ENCODE measurements around the genes ELOVL4 and TENT5A.

- PRO-cap, result no peak
- RRBS, 2 experiments, result no CpG with 5 or more reads among the region's 4 CpGs
Measured at GRCh38 chr6:79064083-79064636, 13.9 kb downstream of the PHIP start.

DNA sequence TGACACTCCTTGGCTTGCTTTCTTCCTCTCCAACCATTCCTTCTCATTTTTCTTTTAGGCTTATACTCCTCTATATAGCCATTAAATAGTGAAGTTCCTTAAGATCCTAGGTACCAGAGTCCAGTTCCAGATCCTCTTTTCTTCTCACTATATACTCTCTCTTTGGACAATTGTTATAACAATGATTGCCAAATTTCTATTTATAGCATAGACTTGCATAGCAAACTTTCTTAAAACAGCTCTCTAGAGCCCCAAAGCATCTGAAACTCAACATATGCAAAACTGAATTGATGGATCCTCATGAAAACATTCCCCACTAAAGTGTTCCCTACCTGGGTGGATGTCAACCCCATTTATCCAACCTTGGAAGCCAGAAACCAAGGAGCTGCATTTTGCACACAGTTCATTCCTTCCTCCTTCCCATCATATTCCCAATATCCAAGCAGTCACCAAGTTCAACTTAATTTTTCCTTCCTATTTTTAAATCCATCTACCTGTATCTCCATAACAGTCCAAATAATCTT, 13.4 kb downstream of the PHIP start:
- PRO-cap, result no peak

- PRO-cap, result no peak
- RRBS, 2 experiments, result no CpG with 5 or more reads among the region's 6 CpGs
Measured at GRCh38 chr6:79559574-79560380, 22.5 kb upstream of the LCA5 start.

GRCh38 chr6:79578082-79578825, 41.0 kb upstream of the LCA5 start:
- PRO-cap, result no peak
- RRBS, 2 experiments, result no CpG with 5 or more reads among the region's 5 CpGs

GRCh38 chr6:79600830-79601384, 30.2 kb upstream of the SH3BGRL2 start:
- PRO-cap, result no peak
- RRBS, 2 experiments, result no CpG with 5 or more reads among the region's 2 CpGs

DNA sequence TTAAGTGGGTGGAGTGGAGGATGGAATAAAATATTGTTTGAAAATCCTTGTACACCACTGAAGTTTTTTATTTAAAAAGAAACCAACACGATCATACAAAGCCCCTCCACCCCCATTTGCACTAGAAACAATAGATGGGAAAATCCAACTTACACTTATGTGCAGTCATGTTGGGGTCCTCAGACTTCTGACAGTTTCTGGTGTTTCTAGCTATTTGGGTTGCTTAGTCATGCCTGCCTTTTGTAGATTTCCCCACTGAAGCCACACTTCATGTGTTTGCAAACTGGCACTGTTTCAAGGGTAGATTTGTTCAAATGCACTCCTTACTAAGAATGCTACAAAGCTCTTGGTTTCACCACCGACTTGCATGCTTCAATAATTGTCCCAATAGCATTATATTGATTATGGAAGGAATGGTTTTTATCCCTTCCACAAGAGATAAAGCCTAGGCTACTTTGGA, 1.4 kb downstream of the SH3BGRL2 start:
- PRO-cap, result no peak
- RRBS, 2 experiments, result no CpG with 5 or more reads among the region's 2 CpGs

DNA sequence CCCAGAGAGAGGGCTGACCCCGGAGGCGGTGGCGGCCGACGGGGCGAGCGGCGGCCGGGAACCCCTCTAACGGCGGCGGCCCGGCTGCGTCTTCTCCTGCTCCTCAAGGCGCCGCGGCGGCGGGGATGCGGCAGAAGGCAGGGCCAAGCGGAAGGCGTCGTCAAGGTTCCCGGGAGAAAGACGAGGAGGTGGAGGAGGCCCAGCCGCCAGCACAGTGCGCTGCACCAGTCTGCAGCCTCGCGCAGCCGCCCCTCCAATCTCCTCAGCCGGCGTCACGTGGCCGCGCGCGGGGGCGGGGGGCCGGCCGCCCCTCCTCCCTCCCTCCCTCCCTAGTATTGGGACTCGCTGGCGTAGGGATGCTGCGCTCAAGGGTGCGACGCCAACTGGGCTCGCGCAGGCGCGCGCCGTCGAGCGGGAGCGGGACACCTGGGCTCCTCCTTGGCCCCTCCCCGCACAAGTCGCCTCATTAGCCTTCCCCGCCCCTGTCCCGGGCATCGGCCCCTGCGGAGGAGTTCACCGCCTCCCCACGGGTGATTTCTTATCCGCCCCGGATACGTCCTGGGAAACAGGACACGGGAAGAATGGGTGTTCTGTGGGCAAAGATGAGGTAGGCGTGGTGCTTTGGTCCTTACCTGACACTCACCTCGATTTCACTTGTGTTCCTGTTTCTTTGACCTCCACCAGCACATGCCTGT, at the start of gene ELOVL4:
ELOVL4 (minus strand) TSS at position 233 of the 695 bp plus-strand sequence.
- PRO-cap, result bidirectional peak, plus-strand start at position 353 of the sequence, minus-strand start at position 233 of the sequence
- RRBS, 2 experiments, result 3% methylated on average over 31 of the region's 68 CpGs

- PRO-cap, result no peak
- RRBS, 2 experiments, result no CpG with 5 or more reads among the region's 3 CpGs
Measured at GRCh38 chr6:80280486-80281435, 174.3 kb downstream of the BCKDHB start.

DNA sequence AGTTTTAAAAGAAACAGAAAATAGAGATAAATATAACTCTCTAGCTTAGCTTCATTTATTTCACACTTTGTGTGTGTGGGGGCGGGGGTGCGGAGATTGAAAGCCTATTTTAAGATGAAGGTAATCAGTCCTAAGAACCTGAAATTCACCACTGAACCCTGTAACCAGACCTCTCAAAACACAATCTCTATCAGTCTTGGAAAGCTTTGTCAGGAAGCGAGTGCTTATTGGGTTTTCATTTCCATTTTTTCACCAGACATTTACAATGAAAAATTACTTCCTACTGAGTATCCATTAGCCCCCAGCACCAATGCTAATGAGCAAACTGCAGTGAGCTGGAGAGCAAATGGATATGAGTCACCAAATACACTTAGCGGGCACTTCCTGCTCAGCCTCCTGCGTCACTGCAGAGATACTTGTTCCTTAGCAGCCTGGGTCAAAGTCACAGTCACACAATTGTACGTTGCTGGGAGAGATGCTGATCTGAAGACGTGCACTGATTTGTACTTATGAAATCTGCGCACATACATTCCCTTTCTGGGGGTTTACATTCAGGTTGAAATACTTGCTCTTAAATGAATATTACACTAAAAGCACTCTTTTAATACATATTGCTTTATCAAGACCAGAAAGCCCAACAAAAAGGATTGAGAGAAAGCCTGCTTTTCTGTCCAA, 532.2 kb downstream of the BCKDHB start:
- PRO-cap, result no peak
- RRBS, 2 experiments, result no CpG with 5 or more reads among the region's 8 CpGs

DNA sequence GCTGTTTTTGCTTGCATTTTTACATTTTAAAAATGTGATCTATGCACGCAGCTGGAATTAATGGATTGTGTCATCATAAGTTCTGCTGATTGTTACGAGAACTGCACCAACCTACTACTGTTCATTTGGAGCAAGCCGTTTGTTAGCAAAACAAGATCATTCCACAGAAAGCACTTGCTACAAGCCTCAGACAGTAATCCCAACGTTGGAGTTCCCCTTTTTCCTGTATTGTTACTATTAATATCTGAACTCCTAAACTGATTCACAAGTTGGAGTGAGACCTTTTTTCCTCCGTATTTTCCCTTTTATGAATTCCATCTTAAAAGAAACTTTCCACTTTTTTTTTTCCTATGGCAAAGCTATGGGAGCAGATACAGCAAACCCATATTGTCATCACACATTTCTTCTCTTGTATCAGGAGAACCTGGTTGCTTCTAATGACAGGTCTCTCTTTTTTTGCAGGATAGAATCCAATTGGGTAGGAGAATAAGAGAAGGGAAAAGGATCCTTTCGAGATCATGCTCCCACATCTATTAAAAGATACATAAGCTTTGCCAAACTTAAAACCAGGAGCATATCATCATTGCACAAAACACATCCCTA, 3.4 kb downstream of the TENT5A start:
- PRO-cap, result no peak
- RRBS, 2 experiments, result no CpG with 5 or more reads among the region's 6 CpGs

GRCh38 chr6:81750997-81751417, 1.5 kb downstream of the TENT5A start:
- PRO-cap, result no peak
- RRBS, 2 experiments, result no CpG with 5 or more reads among the region's 5 CpGs

GRCh38 chr6:81752587-81752962, at the start of gene TENT5A:
Gene TENT5A, minus strand, starts transcription at chr6:81752681.
- PRO-cap, result bidirectional peak, plus-strand start at chr6:81752833, minus-strand start at chr6:81752681
- RRBS, 2 experiments, result no CpG with 5 or more reads among the region's 28 CpGs

DNA sequence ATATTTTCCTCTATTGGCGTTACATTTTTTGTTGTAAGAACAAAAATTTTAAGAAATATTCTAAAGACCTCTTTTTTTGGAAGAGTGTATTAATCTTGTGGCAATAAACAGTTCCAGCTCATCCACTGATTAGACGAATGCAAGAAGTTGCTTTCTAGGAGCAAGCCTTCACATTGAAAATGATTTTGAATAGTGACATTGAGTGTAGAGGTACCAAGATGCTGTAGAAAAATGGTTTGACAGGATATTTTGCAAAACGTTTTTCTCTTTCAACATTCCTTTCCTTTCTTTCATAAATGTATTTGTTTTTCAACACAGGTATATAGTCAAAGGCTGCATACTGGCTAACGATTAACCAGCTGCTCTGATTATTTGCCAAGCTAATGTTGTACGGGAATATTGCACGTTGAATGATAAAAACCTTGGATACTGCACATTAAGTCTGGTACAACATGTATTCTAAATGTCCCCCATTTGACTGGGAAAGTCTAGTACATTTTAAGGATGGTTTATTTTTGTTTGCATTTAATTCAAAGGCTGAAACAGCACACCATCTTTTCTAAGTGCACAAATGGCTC, 78.8 kb upstream of the TENT5A start:
- PRO-cap, result no peak
- RRBS, 2 experiments, result no CpG with 5 or more reads among the region's 6 CpGs

DNA sequence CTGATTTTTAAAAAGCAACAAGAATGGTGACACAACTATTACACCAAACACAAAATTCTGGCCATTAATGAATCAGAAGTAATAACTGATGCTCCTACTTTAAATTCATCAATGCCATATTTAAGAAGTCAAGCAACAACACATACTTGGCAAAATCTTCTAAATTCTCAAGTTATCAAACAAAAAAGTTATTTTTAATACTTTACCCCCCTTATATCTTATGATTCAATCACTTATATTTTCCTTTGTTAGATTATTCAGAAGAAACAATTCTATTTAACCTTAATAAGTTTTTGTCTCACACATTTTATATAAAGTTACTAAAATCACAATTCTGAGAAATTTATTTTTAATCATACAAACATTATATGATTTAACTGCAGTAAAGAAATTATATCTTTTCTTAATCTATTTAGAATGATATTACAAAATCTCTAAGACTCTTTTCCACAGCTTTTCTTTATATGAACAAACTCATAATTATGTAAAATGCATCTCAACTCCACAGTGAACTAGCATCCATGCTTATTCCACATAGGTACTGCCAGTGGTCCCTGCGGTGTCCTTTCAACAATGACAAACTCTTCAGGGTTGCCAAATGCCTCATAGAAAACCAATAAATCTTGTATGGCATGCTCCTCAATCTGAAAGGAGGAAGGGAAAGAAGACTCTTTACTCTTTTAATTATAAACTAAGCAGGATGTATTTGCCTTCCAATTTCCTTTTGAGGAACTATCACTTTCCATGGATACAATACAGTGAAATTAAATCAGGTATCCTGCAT, 76.4 kb downstream of the IBTK start:
- PRO-cap, result no peak
- RRBS, 2 experiments, result no CpG with 5 or more reads among the region's 1 CpG

- PRO-cap, result bidirectional peak, plus-strand start at chr6:82248298, minus-strand start at chr6:82248327; unidirectional peak, minus-strand start at chr6:82248617
- RRBS, 2 experiments, result 28 to 48% methylated on average over 4 of the region's 13 CpGs
Measured at GRCh38 chr6:82248186-82248818, 758 bp upstream of the IBTK start.

DNA sequence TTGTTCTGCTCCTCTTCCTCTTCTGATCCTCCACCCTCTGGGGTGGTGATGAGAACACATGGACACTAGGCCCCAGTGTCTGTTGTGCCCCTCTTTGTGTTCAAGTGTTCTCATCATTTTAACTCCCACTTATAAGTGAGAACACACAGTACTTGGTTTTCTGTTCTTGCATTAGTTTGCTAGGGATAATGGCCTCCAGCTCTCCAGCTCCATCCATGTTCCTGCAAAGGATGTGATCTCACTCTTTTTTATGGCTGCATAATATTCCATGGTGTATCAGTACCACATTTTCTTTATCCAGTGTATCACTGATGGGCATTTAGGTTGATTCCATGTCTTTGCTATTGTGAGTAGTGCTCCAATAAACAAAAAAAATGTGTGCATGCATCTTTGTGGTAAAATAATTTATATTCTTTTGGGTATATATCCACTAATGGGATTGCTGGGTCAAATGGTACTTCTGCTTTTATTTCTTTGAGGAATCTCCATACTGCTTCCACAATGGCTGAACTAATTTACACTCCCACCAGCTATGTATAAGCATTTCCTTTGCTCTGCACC, 67.5 kb downstream of the RWDD2A start:
- PRO-cap, result no peak

DNA sequence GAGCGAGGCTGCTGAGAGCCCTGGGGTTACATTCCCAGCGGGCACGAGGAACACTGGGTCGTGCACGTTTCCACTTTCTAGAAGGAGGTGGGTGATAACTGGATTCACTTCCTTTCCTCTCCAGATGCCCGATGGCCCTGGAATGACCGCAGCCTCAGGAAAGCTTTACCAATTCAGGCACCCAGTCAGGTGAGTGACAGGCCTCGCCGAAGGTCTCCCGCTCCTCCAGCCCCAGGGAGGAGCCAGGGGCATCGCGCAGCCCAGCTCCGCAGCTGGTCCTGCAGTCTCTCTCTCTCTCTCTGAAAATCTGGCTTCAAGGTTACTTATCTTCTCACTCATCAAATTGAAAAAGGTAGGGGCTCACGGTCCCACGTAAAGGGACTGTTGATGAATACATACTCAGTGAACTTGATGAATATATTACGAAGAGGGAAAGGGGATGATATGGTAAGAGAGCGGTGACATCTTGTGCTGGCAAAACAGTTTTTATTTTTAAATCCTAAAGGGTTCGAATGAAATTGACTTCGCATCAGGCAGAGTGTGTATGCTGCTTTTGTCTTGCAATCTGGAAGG, 899 bp downstream of the RIPPLY2 start:
- PRO-cap, result no peak
- RRBS, 2 experiments, result no CpG with 5 or more reads among the region's 19 CpGs

- PRO-cap, result no peak
- RRBS, 2 experiments, result no CpG with 5 or more reads among the region's 2 CpGs
Measured at GRCh38 chr6:83864094-83864500, 4.6 kb downstream of the CYB5R4 start.

- PRO-cap, result no peak
- RRBS, 2 experiments, result no CpG with 5 or more reads among the region's 4 CpGs
Measured at GRCh38 chr6:84026872-84027338, 6.7 kb upstream of the MRAP2 start.

- PRO-cap, result no peak
- RRBS, 2 experiments, result 13 to 37% methylated on average over 23 of the region's 83 CpGs
Measured at GRCh38 chr6:84773185-84774190, 9.1 kb upstream of the TBX18 start.